Neutrophil (primary cell): ENCODE data around the gene DENND11.

- PRO-cap: no peak
These were observed 61.0 kb downstream of the KLRG2 start for GRCh38 chr7:139422075-139423313.

DNA sequence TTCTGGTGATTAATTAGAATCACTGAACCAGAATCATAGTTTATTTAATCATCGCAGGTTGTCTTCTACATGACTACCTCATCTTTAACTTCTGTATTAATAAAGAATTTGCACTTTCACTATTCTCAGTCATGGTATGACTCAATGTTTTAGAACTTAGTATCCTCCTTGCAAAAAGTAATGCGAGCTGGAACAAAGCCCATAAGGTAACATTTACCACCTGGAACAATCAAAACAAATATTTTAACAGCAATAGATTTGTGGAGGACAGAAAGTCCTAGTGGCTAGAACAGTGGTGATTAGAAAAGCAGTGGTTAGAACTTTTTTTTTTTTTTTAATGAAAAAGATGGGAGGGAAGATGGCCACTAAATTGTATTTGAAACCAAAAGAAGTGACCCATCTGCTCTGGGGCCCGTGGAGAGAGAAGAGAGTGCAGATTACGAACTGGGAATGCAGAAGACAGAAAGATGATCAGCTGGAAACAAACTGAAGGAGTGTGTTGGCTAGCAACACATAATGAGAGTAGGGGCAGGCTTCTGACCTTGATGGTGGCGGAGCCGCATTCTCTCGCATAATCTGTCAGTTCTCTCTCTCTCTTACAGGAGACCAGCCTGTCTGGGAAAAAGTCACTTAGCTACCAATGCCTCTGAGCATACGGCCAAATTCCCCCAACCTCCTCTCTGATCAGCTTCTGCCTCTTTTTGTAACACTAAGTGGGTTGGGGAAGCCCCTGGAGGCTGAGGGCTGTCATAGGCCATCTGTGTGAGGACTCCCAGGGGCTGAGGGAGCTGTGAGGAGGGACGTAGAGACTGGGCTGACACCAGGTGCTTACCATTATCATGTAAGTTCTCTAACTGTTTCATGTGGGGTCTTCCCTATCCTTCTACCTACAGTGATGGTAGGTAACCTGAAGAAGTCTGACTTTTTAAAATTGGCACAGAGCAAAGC is 104.7 kb downstream of the HIPK2 start:
- PRO-cap: no peak

- PRO-cap: no peak
These were observed 97.0 kb downstream of the HIPK2 start for GRCh38 chr7:139680624-139681356.

DNA sequence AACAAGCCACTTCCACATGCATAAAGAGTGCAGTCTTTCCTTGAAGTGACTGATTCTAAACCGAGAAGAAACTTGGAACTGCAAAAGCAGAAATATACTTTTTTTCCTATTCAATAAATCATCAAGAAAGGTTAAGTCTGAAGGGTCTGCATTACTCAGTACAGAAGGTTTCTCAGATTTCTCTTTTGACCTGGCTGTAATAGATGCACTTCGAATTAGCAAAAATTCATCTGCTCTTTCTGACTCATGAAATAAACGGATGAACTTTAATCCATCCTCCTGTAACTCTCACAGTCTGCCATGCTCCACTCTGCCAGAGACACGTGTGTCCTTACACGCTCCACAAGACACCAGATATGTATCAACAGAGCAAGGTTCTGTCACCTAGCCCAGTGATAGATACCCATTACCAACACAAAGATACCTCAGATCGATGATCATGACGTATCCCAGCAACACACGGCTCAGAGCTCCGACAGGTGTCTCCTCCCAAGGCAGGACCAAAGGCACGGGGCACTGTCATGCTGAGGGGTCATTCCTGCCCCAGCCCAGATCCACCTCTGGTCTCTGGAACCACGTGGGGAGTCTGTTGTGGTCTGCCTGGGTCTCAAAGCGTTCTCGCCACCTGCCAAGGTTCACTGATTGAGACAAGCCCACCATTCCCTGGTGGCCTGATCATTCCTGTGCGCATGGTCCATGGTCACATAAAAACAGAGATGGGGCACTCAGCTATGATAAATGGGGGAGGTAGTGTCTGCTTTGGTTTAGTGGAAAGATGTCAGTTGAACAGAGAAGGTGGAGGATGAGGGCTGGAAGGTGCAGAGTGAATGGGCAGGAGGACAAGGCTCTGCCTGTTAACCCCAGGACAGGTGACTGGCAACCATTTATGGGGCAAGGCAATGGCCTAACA is 83.6 kb downstream of the HIPK2 start:
- PRO-cap: no peak

DNA sequence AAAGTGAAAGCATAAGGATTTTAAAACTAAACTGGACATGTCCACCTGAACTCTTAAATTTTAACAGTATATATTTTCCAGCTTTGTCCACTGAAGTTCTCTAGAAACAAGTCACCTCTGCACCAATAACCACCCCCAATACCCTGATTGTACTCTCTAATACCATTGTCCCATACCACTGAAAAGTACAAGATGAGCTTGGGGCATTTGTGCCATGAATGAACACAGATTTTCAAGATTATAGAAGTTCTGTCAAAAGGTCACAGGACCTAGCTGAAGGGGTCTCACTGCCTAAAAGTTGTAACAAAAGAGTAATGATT is 17.2 kb downstream of the HIPK2 start:
- PRO-cap: no peak

GRCh38 chr7:139775418-139776416 is 2.1 kb downstream of the HIPK2 start:
- PRO-cap: no peak

DNA sequence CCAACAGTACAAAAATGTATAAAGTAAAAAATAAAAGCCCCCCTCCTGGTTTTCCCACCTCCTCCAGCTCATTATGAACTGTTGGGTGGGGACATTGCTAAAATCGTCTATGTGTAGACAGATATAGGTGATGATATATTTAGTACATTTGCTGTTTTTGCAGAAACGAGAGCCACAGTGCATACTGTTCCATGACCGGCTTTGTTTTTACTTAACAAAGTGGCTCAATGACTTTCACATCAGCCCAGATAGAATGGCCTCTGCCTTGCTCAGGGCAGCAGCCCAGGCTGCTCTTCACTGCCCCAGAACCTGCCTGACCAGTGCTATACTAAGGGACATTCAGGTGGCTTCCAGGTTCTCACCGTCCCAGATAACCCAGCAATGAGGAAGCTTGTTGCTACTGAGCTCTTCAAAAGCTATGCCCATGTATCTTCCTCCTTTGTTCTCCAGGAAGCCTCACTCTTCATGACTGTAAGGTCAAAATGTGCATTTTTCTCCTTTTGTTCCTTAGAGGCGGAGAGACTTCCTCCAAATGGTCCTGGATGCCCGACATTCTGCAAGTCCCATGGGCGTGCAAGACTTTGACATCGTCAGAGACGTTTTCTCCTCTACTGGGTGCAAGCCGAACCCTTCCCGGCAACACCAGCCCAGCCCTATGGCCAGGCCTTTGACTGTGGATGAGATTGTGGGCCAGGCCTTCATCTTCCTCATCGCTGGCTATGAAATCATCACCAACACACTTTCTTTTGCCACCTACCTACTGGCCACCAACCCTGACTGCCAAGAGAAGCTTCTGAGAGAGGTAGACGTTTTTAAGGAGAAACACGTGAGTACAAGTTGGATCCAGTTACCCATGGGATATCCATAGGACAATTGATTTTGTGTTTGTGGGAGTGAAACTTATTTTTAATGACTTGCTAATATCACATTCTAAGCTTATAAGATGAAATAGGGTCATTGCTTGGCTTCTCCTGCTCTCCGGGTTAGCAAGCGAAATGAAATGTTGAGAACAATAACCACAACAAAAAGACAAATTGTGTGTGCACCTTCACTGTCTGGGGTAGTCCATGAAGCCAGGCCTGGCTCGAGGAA is 101.0 kb downstream of the PARP12 start:
- PRO-cap: no peak

GRCh38 chr7:139977187-139977627 is 85.5 kb downstream of the PARP12 start:
- PRO-cap: no peak

GRCh38 chr7:140090672-140091363 is 28.1 kb upstream of the PARP12 start:
- PRO-cap: no peak

DNA sequence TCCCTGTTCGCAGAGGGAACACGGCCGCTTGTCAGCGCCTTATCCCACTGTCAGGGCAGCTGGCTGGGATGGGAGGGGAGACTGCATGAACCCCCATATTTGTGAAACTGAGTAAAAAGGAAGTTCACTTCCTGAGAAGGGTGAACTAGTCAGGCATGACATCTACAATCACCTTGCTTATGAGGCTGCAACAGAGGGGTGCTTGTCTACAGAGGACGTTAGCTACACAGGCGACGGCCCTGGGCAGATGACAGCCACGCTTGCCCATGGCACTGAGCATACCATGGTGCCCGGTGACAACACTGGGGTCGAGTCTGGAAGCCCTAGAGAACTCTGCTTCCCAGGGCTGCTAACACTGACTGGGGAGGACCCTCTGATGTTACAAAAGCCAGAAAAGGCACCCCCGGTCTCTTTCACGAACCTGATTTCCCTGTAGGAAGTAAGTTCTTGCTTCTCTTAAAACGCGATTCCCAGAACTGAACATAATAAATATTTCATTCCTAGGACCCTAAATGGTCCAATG is 46.1 kb upstream of the KDM7A start:
- PRO-cap: no peak

GRCh38 chr7:140225348-140226180 is 48.8 kb upstream of the KDM7A start:
- PRO-cap: no peak

GRCh38 chr7:140327009-140327727 is 71.2 kb downstream of the SLC37A3 start:
- PRO-cap: no peak

DNA sequence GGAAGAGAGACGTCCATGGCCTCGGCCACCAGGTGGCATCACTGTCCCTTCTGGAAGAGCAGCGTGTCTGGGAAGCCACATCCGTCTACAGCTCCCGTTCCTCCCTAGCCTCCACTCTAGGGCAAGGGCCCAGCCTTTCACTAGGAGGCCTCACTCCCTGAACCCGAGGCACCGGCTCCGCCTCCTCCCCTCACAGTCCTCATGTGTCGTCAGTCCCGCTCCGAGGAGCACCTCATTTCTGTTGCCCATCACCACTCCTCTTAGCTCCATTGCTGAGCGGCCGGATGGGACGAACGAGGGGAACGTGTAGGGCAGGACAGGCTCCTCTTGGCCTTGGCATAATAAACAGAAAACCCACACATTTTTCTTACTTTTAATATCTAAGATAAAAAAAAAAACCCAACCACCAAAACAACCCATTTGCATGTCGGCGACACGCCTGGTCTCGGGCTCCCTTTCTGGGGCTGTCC is 38.8 kb upstream of the MKRN1 start:
- PRO-cap: no peak

DNA sequence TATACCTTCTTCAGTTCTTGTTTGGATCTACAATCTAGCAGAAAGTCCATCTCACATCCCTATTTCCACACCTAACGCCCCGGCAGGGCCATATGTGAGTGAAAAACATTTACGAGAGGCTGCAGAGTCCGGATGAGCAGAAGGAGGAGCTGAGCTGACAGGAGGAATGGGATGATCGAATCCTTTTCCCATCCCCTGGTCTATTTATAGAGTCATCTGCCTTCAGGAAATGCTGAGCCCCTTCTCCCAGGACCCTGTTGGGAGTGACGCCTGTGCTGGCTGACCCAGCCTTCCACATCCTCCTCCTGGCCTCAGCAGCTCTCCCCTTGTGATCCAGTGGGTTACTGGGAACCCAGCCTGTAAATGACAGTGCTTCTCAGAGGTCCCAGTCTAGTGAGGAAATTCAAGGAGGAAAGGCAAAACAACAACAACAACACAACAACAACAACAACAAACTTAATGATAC is 16.6 kb downstream of the DENND2A start:
- PRO-cap: no peak

GRCh38 chr7:140723046-140723750 is 26.7 kb downstream of the NDUFB2 start:
- PRO-cap: no peak

- PRO-cap: no peak
These were observed 100.4 kb downstream of the BRAF start for GRCh38 chr7:140824358-140824751.

- PRO-cap: no peak
These were observed 17.8 kb upstream of the MRPS33 start for GRCh38 chr7:141032490-141033002.

GRCh38 chr7:141511131-141512465 is 39.6 kb upstream of the AGK start:
- PRO-cap: no peak

- PRO-cap: no peak
These were observed 47.5 kb downstream of the DENND11 start for GRCh38 chr7:141654334-141655095.

- PRO-cap: no peak
These were observed at the start of gene DENND11 for GRCh38 chr7:141702015-141702769. Gene DENND11, minus strand, starts transcription at chr7:141702166.